Trachea (tissue), 1 donor: ENCODE measurements around a stretch of chr15.

GRCh38 chr15:88909712-88910932 lies 3.1 kb downstream of the MFGE8 start:
- PRO-cap, result no peak

- PRO-cap, result no peak
Measured at GRCh38 chr15:88990084-88990687, 77.0 kb upstream of the MFGE8 start.

- PRO-cap, result no peak
Measured at GRCh38 chr15:88995423-88995950, 82.3 kb upstream of the MFGE8 start.

DNA sequence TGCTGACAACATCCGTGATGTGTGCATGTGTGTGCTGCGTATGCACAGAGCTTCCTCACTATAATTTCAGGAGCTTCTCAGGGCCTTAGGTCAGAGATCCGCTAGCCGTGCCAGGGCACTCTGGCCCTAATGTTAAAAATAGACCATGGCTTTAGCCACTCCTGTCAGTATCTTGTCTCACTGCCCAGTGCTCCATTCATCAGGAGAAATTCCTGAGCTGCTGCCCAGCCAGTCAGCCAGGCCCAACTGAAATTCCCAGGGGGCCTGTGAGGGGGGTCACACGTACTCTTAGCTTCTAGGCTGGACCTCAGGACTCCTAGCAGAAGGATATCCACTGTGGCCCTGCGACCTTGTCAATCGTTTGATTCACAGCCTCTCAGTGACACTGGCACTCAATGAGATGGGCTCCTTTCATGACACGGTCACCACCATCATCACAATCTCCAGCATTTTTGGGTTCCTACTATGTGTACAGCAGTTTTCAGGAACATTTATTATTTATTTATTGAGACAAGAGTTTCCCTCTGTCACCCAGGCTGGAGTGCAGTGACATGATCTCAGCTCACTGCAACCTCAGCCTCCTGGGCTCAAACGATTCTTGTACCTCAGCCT lies 69.9 kb upstream of the ABHD2 start:
- PRO-cap, result unidirectional peak, plus-strand start at position 93 of the sequence

DNA sequence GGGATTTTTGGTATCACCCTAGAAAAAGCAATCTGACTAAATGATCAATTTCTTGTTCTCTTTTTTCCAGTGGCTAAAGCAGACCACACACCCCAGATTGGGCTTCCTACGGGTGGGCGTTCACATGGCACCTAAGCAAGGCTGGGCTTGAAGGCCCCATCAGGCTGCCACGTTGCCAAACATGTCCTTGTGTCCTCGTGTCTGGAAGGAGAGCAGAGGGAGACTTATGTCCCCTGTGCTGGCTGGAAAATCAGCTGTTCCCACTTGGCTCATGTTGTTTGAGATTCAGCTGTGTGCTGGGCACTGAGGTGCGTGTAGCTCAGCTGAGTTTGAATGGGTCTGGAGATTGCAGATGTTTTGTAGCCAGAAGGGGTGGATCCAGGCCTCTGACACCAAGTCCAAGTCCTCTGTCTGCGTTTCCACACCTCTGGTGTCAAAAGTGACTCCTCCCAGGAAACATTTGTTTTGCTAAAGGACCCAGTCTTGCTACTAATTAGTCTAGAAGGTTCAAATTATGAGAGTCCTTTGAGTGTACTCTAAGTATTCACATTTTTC lies 34.6 kb downstream of the RLBP1 start:
- PRO-cap, result no peak

GRCh38 chr15:89318848-89319516 lies 15.6 kb downstream of the POLG start:
- PRO-cap, result no peak

GRCh38 chr15:89362182-89362781 lies 27.7 kb upstream of the POLG start:
- PRO-cap, result no peak

DNA sequence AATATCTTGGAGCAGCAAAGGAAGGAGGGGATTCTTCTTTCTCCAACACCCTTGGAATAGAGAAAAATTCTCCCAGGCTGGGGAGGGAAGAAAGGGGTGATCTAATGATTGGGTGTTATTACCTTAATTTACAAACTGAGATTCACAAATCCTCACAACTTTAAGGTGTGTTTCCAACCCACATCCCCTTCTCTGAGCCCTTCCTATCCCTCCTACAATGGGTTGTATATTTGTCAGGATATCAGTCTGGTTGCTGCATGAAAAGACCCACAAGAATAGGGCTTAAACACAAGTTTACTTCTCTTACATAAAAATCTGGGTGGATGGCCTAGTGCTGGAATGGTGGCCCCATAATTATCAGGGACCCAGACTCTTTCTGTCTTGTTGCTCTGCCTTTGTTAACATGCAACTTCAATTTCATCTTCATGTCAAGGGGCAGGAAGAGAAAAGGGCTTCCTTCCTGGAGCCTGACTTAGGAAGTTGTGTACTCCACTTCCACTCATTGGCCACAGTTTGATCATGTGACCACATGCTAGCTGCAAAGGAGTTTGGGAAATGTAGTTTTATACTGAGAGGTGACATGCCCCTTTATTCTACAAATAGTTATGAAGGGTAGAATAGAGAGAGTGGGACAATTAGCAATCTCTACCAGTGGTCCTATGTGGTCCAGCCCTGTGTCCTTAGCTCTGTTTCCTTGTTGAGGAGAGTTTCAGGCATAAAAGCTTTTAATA lies 39.4 kb downstream of the RHCG start:
- PRO-cap, result no peak

GRCh38 chr15:89670863-89671338 lies 8.3 kb downstream of the PLIN1 start:
- PRO-cap, result no peak

DNA sequence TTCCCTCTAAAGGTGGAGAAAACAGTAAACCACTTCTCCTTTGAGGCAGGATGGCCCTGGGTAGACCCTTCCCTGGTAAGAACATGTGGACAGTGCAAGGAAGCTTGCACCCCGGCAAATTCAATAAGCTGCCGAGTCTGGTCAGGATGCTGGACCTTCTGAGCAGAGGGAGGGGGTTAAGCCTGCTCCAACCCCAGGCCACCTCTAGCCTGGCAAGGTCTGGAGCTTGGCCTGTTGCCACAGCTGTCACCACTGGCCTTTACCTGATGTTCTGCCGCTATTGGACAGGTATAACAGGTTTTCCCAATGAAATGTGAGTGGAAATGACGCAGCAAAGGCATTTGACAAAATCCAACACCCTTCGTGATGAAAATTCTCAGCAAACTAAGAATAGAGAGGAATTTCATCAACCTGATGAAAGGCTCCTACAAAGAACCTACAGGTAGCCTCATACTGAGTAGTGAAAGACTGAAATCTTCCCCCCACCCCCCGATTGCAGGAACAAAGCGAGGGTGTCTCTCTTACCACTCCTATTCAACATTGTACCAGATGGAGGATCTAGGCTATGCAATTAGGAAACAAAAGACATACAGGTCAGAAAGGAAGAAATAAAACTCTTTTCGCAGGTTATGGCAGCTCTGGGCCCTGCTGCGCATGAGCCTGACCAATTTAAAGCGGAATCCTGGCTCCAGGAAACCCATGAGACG lies 812 bp upstream of the MESP1 start:
- PRO-cap, result no peak

- PRO-cap, result no peak
Measured at GRCh38 chr15:89790275-89790835, 14.2 kb downstream of the MESP2 start.

DNA sequence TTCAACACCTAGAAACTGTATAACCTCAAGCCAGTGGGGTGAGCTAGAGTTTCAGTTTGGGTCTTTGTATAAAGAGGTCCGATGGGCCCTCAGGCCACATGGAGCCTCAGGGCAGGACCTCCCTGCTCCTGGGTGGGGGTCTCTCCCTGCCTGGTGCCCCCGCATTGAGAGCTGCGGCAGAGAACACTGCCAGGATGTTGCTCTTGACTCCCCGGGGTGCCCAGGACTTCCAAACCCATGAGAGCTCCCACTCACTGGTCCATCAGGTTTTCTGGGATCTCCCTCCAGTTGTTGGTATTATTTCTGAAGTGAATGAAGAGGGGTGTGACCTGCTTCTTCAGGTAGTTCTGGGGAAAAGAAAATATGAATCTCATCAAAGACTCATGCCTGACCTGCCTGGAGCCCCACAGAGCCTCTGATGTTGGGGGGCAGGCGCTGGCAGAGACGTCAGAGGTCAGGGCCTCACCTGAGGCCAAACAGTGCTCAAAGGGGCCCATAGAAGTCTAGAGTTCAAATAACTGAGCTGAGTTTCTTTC lies 16.7 kb downstream of the MESP2 start:
- PRO-cap, result no peak

DNA sequence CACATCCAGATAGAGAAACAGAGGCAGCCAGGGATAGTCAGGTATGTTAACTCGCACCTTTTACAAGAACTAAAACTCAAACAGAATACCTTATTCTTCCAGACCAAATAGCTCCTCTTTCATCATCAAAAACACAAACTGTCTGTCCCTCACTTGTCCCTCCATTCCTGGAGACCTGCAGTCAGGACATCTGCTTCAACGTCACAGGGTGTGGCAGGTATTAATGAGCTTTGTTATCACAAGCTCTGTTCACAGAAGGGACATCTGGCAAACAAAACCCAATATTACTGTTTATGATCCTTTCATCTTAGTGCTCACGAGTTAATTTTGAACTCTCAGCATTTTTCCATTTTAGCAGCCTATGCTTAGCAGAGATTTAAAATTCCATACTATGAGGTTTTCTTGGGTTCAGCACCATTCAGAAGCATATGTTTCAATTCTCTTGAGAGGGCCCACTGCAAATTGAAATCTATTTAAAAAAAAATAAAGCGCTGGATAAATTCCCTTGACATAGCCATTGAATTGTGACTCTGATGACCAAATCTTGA lies 32.9 kb downstream of the AP3S2 start:
- PRO-cap, result no peak

DNA sequence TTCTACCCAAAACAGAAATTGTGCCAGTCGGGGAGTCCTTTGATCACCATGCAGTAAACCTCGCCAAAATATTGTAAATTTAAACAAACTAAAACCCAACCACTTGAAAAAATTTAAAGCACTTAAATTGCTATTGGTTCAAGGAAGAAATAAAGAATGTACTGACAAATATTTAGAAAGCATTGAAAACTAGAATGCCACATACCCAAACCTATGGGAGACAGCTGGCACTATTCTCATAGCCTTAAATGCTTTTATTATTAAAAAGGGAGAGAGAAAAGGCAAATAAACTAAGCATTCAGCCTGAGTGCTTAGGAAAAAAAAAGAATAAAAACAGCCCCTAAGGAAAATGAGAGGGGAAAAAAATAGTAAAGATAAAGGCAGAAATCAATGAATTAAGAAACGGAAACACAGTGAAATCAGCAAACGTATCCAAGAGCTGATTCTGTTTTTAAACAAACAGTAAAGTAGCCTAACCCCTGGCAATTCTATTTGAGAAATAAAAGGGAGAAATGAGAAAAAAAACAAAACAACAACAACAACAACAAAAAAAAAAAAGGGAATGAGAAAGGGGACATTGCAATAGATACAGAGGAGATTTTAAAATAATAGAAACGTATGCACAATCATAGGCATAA lies 24.7 kb downstream of the ZNF710 start:
- PRO-cap, result no peak

- PRO-cap, result unidirectional peak, plus-strand start at chr15:90064005
Measured at GRCh38 chr15:90063186-90064317, 38.7 kb downstream of the IDH2 start.

GRCh38 chr15:90067825-90068634 lies 34.2 kb downstream of the IDH2 start:
- PRO-cap, result no peak

GRCh38 chr15:90087568-90087921 lies 14.7 kb downstream of the IDH2 start:
- PRO-cap, result no peak

GRCh38 chr15:90143143-90143745 lies 41.0 kb upstream of the IDH2 start:
- PRO-cap, result no peak

DNA sequence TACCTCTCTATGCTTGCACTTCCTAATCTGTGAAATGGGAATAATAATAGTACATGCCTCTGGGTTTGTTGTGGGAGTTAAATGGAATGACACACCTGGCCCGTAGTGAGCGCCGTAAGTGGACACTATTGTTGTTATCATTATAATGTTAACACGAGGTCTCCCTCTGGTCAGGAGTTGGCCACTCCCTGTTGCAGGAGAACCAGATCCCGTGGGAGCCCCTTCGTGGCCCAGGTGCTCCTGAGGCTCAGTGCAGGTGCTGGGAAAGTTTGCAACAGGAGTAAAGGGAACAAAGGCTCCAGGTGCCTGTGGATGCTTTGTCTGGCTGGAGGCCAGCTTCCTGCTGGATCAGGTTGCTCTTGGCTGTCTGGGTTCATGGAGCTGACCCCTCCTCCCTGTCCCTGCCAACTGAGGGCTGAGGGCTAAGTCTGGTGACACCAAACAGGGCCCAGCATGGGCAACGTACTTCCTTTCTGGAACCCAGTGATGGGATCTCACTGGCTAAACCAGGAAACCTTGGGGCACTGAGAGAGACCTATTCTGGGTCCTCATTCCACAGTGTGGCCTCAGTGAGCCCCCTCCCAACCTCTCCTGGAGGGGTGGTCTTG lies 40.0 kb upstream of the SEMA4B start:
- PRO-cap, result no peak

DNA sequence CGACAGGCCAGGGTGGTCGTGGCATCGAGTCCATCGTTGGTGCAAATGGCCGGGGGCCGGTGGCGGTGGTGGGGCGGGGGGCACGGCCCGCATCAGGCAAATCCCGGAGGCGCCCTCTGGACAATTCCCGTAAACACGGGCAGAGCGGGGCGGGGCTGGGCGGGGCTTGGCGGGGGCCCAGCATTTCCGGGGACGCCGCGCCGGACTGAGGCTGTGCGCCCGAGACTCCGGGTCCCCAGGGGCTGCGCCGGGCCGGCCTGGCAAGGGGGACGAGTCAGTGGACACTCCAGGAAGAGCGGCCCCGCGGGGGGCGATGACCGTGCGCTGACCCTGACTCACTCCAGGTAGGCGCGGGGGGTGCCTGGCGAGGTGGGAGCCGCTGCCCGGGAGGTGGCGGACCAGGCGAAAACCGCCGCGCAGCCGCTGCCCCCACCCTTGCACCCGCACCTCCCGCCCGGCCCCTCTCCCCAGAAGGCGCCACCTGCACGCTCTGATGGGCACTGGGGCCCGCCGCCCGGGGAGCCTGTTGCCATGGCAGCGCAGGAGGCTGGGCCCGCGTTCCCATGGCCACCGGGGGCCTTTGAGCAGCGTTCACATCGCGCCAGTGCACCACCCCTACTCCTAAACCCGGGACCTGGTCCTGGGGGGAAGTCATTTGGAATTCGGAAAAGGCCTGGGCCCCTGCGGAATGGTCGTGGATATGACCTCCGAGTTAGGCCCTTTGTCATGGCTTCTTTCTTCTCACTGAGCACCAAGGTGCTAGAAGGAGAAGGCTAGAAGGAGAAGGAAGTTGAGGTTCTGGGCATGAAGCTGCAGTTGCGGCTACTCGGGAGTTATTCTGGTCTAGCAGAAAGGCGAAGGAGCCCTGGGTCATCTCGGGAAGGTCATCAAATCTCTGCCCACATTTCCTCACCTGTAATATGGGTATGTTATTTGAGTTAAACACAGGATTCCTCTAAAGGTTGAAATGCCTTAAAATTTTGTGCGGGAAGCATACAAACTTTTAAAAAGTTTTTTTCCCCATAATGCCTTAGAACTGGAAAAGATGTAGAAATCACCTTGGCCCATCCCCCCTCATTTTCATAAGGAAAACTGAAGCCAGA lies 16.0 kb upstream of the SEMA4B start:
- PRO-cap, result bidirectional peak, plus-strand start at position 183 of the sequence, minus-strand start at position 103 of the sequence